Right common carotid artery plus branches (tissue), 1 donor: Measurements from ENCODE around the gene TMEM178A.

- PRO-cap: no peak
Observed at GRCh38 chr2:39321678-39322763, 115.1 kb downstream of the MAP4K3 start.

GRCh38 chr2:39510124-39510439 is 73.0 kb upstream of the MAP4K3 start:
- PRO-cap: no peak

DNA sequence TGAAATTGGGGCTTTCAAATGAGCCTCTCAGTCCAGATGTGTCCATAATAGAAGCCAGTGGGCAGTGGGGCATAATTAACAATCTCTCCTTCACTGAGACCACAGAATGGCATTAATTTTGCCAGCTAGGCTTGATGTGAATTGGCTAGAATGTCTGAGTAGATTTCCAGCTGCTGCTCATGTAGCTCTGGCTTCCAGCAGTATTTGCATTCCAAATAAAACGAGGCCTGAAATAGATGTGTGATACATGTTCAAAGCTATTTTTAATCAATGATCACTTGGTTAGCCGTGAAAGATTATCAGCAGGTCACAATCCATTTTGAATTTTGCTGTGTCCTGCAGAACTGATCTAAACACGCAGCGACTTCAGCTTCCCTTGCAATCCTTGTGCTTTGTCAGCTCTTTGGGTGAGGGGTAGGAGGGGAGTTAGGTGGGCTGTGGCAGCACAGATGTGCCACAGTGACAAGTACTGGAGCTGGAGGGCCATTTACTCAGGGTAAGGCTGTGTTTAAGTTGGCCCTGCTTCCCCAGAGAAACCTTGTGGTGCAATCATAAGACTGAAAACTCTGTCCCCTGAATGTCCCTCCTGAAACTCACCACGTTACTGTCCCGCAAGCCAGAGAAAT is 56.9 kb upstream of the TMEM178A start:
- PRO-cap: no peak

GRCh38 chr2:39665775-39666688 is at the start of gene TMEM178A:
TMEM178A (plus strand) TSS chr2:39665917.
- PRO-cap: unidirectional peak, plus-strand start at chr2:39665919

GRCh38 chr2:39944314-39944710 is 165.3 kb upstream of the THUMPD2 start:
- PRO-cap: no peak

- PRO-cap: no peak
Observed at GRCh38 chr2:40250961-40251628, 200.8 kb downstream of the SLC8A1 start.

GRCh38 chr2:40402363-40403202 is 49.3 kb downstream of the SLC8A1 start:
- PRO-cap: no peak

- PRO-cap: no peak
Observed at GRCh38 chr2:40716965-40717345, 265.1 kb upstream of the SLC8A1 start.

- PRO-cap: unidirectional peak, minus-strand start at chr2:41880630
Observed at GRCh38 chr2:41880363-41881116, 167.3 kb upstream of the PKDCC start.

GRCh38 chr2:41907841-41908226 is 140.0 kb upstream of the PKDCC start:
- PRO-cap: no peak

- PRO-cap: no peak
Observed at GRCh38 chr2:41963235-41964384, 84.2 kb upstream of the PKDCC start.

DNA sequence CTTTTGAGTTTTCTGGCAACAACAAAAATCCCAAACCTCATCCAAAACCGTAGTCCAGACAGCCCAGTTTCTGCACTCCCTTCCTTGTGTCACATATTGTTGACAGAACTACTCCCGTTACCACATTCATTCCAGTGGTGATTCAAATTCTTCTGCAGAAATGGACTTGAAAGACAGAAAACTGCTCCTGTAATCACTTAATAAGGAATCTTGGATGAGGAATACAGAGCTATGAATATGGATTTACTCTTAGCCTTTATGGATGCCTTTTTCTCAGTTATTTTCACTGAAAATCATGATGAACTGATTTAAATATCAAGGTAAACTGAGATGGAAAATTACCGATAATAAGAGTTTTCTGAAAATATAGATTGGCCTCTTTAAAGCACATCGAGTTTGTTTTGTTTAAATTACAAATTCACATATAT is 52.2 kb upstream of the EML4 start:
- PRO-cap: no peak

DNA sequence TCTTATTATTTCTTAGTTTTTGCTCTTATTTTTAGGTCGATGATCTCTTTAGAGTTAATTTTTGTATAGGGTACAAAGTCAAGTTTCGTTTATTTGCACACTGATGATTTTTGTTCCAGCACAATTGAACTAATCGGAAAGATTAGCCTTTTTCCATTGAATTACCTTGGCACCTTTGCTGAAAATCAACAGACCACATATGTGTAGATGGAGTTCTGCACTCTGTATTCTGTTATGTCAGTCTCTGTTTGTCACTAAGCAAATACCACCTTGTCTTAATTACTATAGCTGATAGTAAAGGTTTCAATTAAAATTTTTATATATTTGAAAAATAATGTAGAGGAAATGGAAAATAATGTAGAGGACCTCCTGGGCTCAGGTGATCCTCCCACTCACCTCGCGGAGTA is 18.8 kb downstream of the EML4 start:
- PRO-cap: no peak

- PRO-cap: no peak
Observed at GRCh38 chr2:42189703-42190570, 20.8 kb downstream of the EML4 start.

- PRO-cap: no peak
Observed at GRCh38 chr2:42193696-42194266, 24.6 kb downstream of the EML4 start.

DNA sequence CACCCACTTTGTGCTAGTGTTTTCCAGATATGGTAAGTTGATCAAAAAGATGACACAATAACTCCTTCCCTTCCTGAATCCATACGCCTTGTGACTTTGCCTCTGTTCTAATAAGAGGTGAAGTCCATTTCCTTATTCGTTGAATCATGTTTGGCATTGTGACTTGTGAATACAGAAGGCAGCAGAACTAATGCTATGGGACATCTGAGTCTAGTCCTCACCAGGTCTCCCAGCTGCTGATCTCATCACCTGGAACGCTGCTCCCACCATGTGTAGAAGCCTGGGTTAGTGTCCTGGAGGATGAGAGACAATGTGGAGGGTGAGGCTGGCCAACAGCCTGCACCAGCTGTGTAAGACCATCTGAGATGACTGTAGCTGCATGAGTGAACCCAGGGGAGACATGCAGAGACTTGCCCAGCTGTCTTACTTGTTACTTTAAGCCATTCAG is 3.4 kb upstream of the HAAO start:
- PRO-cap: no peak

- PRO-cap: no peak
Observed at GRCh38 chr2:42925983-42927027, 133.9 kb upstream of the HAAO start.

GRCh38 chr2:42964650-42965207 is 172.3 kb upstream of the HAAO start:
- PRO-cap: unidirectional peak, minus-strand start at chr2:42964862

DNA sequence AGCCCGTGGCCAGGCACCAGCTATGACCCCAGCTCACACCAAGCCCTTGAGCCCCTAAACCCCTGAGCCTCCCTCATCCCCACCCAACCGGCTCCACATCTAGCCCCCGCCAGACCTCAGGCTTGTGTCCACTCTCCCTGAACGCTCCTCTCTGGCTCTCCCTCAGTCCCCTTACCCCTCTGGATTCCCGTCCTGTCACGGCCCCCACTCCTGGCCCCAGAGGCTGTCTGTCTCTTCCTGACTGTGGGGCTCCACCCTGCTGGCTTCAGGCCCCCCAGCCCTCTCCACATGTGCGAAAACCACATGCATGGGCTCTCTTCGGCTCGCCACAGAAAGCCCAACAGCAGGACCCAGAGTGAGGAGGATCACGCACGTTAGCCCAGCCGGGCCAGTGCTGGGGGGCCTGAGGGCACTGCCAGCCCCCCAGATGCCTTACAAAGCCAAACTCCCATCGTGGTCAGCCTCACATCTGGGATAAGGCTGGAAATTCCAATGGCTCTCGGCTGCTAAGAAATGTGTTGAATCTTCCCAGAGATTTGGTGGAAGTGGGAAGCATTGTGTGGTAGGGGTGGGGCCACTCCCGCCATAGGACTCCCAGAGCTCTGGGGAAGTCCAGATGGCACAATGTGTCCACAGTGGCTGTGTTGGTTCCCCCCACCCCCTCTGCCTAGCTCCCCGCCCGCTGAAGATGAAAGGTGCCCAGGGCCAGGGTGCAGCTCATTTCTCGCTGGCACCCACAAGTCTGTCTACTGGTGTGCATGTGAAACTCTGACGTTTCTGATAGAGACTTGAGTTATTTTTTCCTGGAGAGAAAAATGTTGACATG is 199.5 kb downstream of the ZFP36L2 start:
- PRO-cap: no peak

- PRO-cap: no peak
Observed at GRCh38 chr2:43050790-43051081, 175.7 kb downstream of the ZFP36L2 start.